Peripheral blood mononuclear cell (primary cell): ENCODE measurements around the gene KLHL20.

GRCh38 chr1:171431550-171432535 lies 53.5 kb upstream of the PRRC2C start:
- PRO-cap, 8 experiments: no peak in any of the 8 experiments

- PRO-cap, 8 experiments: peak in 3 of 8 experiments; most common plus-strand start chr1:171486692 (in 3)
Measured at GRCh38 chr1:171486593-171486792, 1.2 kb downstream of the PRRC2C start.

DNA sequence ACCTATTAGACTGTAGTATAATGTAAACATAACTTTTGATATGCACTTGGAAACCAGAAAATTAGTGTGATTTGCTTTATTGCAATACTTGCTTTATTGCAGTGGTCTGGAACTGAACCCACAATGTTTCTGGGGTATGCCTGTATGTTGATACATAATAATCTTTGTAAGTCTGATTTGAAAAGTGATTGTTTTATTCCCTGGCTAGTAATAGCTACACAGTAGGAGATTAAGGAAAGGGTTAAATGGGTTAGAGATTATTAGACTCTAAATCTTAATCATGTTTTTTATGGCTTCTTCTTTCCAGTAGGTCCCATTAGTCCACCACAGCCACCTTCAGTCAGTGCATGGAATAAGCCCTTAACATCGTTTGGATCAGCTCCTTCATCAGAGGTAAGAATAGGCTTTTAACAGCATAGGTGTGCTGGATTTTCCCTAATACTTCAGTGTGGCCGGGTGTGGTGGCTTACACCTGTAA lies 61.3 kb upstream of the MYOCOS start:
- PRO-cap, 8 experiments: no peak in any of the 8 experiments

GRCh38 chr1:171606313-171606838 lies 15.7 kb upstream of the MYOCOS start:
- PRO-cap, 8 experiments: no peak in any of the 8 experiments

- PRO-cap, 8 experiments: no peak in any of the 8 experiments
Measured at GRCh38 chr1:171997490-171997860, 156.2 kb downstream of the DNM3 start.

DNA sequence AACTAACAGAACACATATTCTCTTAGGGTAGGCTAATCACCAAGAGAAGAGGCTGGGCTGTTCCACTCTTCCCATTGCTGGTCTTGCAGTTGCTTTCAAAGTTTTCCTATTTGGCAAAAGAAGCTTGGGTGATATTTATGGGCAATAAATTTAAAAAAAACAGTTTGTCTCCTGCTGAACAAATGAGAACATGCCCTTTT lies 284.1 kb downstream of the DNM3 start:
- PRO-cap, 8 experiments: no peak in any of the 8 experiments

GRCh38 chr1:172255080-172255609 lies 165.3 kb upstream of the C1orf105 start:
- PRO-cap, 8 experiments: no peak in any of the 8 experiments

DNA sequence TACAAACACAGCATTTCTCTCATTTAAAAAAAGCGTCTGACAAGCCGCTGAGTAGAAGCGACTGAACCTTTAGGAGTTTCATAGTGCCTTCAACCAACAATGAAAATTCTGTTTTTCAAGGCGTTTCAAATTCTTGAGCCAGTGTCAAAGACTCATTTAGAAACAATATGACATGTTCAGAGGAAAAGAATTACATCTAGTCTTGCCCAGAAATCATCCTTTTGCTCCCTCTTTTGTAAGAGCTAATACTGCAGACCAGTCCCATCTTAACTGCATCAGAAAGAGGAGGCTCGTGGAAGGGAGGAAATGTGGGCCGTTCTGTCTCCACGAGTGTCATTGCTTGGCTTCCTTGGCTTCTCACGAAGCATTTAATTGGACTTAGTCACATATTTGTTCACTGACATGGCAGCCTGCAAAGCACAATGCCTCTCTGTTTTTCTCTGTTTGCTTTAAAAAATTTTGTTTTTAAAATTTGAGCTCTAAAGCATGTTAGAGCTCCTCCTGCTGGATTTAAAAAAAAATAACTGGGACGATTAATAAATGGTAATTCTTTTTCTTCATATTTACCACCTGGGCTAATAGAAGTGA lies 21.2 kb upstream of the C1orf105 start:
- PRO-cap, 8 experiments: no peak in any of the 8 experiments

DNA sequence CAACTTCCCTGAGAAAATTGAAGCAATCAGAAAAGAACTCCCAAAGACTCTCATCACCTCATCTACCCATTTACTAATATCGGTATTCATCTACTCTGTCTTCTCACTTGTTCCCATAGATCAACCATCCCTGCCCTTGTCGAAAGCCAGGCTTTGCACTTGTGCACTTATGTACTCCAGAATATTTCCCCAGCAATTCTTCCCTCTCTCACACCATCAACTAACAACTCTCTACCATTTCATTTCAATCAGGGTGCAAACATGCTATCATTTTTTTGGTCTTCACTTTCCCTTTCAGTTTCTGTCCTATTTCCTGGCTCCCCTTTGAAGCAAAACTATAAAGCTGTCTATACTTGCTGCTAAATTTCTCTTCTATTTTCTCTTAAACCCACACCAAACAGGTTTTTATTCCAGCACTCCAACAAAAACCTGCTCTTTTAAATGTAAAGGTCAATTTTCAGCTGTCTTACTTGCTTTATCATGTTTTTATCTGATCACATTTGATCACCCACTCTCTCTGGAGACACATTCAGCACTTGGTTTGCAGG lies 6.8 kb downstream of the C1orf105 start:
- PRO-cap, 8 experiments: no peak in any of the 8 experiments

DNA sequence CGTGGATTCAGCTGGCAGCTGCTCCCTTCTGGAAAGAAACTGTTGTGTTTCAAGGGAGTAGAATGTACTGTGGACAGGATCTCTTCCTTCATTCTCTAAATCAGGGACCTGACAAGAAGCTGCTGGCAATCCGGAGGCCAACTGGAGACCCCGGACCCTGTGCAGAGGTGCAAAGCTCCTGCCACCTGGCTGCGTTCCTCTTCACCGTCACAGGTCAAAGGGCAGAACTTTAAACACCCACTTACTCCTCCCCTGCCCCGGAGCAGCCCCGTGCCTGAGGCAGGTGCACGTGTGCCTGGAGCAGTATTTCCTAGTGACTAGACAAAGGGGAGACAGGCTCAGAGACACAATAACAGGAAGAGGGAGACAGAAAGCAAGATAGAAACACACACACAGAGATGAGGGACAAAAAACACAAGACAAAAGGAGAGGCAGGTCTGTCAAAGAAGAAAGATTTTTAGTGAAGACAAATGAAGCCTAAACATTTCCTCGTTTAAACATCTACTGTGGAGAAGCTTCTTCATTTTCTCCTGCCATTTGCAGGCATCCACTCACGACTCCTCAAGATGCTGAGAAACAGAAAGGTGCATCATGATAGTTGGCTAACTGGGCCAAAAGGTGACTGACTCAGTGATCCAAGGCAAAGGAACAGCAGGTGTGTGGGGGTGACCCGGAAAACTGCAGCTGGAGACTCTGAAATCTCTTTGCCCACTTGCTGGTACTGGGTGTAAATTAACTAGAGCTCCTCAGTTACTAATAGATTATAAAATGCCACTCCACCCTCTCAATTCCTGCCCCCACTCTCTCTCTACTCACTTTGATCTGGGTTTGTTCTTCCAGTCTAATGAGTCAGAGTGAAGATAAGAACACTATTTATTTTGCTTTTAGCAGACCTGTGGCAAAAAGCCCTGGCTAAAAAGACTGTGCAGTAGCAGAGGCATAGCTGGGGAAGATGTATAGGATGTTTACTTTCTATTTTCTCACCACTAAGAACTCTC lies 6.9 kb upstream of the PIGC start:
- PRO-cap, 8 experiments: no peak in any of the 8 experiments

GRCh38 chr1:172515843-172516312 lies 17.1 kb upstream of the SUCO start:
- PRO-cap, 8 experiments: no peak in any of the 8 experiments

DNA sequence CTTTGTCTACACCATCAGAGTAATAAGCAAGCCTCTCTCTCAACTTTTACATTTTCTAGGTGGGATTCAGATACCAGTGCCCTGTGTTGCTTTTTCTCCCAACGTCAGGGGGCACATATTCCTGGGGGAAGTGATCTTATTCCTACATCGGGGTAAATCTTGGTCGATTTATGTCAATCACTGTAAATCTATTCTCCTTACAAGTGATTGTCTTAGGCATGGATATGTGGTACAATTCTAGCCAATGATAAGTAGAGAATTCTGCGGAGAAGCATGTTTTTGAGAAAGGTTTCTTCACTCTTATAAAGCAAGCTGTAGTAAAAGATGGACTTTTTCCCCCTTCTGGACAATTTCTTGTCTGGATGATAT lies 32.8 kb upstream of the FASLG start:
- PRO-cap, 8 experiments: no peak in any of the 8 experiments

- PRO-cap, 8 experiments: no peak in any of the 8 experiments
Measured at GRCh38 chr1:172670668-172671237, 11.8 kb downstream of the FASLG start.

- PRO-cap, 8 experiments: no peak in any of the 8 experiments
Measured at GRCh38 chr1:172717660-172717968, 58.7 kb downstream of the FASLG start.

- PRO-cap, 8 experiments: no peak in any of the 8 experiments
Measured at GRCh38 chr1:173051087-173051306, 256 bp upstream of the TNFSF18 start.

- PRO-cap, 8 experiments: no peak in any of the 8 experiments
Measured at GRCh38 chr1:173481189-173481769, 4.1 kb downstream of the PRDX6 start.

DNA sequence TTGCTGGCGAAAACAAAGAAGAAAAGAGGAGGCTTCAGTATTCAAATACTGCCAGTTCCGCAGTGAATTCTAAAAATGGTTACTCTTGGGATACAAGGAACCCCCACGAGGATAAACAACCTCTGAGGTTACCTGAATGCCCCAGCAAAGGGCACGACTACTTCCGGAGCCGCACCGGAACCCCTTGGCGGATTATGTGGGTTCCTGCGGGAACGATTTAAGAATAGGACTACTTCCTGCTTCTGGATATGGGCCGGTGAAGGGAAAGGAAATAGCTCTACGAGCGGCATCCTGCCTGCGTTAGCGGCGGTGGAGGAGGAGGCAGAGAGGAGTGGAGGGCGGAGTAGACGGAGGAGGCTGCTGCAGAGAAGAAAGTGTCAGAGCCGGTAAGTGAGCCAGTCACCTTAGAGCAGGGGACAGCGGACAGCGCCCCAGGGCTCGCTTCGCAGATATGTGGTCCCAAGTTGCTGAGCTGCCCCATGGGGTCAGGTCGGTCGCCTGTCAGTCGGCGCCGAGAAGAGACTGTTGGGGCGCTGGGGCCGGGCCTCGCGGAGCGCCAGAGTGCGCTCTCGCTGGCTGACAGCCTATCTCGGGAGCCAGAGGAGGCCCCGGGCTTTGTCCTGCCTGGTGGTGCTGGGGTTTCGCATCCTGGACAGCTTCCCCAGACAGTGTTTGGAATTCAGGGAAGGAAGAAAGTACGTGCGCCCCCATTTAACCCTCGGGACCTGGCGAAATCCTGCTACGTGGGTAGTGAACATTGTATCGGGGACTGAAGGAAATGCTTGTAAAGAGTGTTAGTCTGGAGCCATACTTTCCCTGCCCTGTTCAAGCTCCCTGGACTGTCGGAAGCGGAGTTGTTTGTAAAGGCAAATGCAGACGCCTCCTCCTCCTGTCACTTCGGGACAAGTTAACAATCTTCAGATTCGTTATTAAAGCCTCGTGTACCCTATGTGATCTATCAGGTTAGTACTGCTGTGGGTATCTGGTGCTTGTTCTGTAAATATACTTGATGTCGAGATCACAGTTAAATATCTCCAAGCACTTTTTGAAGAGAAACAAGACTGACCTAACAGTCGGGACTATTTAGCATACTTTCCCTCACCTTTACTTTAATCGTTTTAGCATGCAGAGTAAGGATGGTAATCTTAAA lies at the start of gene KLHL20:
Gene KLHL20 (plus strand): TSS at position 289 of the 1,150 bp plus-strand sequence.
- PRO-cap, 8 experiments: peak in 8 of 8 experiments; most common plus-strand start position 324 of the sequence (in 8); most common minus-strand start position 521 of the sequence (in 4)

- PRO-cap, 8 experiments: no peak in any of the 8 experiments
Measured at GRCh38 chr1:173865323-173866479, 2.5 kb upstream of the ZBTB37 start.

DNA sequence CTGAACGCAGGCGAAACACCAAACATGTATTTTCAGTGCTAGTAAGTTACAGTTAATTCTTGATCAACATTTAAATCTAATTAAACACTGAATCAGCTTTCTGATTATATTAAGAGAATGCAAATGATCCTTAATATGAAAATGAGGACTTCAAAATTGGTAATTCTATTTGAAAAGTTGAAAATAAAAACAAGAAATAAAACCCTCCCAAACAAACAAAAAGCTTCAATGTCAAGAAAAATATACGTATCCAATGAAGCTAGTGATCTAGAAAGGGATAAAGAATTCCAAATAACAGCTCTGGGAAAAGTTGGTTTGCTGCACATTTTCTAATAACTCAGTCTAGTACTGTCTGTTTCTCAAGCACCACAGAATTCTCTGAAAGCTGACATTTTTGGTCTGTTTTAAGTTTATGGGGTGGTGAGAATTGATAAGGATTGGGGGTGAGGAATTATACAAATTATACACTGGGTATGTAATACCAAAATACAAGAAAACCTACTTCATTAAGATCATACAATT lies 20.8 kb upstream of the SERPINC1 start:
- PRO-cap, 8 experiments: no peak in any of the 8 experiments

DNA sequence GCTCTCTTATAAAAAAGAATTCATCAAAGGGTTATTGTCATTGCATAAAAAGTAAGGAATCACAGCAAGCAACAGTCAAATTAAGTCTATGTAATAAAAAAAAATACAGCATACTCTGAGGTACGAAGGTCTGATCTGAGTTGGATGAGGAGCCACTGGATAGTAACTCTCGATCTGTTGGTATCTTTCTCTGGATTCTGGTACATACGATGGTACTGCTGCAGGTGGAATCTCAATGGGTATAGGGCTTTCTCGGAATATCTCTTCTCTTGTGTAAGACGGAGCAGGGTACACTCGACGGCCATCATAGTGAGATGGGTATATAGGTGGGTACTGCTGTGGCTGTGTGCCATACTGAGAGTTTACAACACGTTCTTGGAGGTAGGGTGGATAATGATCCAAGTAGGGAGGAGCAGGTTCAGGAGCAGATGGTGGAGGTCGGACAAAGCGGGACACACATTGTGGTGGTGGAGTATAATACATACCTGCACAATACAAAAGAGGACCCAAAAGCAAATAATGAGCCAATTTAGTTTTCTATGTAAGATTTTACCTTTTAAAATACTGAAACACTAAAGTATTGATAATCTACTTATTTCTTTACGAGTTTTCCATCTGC lies 44.6 kb upstream of the SERPINC1 start:
- PRO-cap, 8 experiments: no peak in any of the 8 experiments